Left colon (tissue), 1 donor: ENCODE data around the genes PGR, TMEM123, MMP8 and MMP10.

- PRO-cap: no peak
Measured at GRCh38 chr11:96246536-96246864, 96.5 kb downstream of the MAML2 start.

DNA sequence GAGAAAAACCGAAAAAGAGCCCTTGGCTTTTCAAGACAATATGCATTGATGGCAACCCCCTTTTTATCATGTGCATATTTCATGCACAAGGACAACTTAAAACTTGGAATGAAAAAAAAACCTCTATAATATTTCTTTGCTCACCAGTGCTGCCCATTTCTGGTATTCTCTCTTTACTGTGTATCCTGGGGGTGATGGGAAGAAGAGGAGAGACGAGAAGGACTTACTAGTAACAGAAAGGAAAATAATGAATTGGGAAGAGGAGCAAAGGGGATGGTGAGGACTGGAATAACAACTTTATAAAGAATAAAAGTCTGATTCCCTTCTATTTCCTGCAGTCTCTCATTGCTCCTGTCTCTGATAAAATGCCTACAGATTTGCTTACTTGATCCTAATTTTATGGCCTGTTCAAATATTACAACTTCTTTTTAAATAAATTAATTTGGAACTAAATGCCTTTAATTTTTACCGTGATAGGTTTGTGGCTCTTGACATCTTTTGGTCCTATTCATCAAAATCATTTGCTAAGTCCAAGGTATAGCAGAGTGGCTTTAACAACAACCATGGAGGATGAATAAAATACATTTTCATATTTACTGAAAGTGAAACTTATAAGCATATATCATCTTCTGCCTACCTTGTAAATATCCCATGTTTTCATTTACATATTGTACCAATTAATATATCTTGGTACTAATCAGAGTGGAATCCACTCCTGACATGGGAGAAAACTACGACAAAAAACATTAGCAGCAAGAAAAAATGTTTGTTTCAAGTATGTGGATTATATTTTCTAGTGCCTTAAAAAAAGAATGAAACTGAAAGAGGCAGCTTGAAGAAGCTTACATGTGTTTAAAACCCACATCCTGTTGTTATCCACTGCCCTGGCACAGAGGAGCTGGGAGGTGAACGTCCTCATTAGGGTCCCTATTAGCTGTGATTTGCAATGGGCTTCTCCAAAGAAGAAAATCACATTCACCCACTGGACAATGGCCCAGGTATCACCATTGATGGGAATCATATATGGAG is 85.1 kb downstream of the MAML2 start:
- PRO-cap: no peak

- PRO-cap: no peak
Measured at GRCh38 chr11:96302392-96302930, 40.5 kb downstream of the MAML2 start.

GRCh38 chr11:96411267-96411876 is 21.6 kb downstream of the JRKL start:
- PRO-cap: no peak

DNA sequence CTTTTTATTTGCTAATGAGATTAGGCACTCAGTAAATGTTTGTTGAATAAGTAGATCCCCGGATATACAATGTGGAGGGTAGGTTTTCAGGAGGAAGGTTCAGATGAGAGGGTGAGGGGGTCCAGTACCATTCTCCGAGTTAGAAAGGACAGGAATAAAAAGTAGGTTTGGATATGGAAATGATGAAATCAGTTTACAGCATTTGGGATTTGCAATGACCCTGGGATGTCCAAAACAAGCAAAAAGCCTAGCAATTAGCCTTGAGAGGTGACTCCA is 101.5 kb upstream of the ARHGAP42 start:
- PRO-cap: no peak

DNA sequence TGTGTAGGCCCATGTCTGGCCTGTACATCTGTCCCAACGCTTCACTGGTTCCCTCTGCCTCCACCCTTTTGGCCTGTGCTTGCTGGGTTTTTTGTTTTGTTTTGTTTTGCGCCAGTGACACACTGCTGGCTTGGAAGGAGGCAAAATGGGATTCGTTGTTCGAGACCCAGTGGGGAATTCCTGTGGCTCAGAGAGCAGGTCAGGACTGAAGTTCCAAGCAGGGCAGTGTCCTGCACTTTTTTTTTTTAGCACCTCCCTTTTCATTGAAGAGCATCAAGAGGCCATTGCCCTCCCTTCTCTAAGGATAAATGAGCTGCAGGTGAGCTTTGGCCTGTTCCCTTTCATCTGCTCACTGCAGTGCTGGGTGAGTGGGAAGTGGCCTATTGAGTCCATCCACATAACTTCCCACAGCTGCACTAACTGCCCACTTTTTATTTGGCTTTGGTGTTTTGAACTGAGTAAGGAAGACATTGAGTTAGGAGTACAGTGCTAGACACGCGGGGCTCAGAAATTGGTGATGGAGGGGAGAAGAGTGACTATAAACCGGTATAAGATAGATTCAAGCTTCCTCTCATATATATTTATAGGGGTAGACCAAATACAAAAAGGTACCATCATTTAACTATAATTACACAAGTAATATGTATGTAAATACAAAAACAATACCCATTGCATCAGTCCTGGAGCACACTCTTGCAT is 87.8 kb downstream of the ARHGAP42 start:
- PRO-cap: unidirectional peak, minus-strand start at position 207 of the sequence

DNA sequence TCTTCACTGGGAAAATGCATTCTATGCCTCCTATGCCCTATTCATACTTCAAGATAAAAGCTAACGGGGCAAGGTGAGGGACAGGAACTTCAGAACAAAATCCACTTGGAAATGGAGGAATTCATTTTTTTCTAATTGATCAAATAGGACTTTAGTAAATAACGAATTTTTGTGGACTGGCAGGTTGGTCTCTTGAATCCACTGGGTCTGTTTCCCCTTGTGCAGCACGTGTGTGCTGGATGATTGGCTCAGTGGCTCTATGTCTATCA is 144.7 kb downstream of the ARHGAP42 start:
- PRO-cap: no peak

DNA sequence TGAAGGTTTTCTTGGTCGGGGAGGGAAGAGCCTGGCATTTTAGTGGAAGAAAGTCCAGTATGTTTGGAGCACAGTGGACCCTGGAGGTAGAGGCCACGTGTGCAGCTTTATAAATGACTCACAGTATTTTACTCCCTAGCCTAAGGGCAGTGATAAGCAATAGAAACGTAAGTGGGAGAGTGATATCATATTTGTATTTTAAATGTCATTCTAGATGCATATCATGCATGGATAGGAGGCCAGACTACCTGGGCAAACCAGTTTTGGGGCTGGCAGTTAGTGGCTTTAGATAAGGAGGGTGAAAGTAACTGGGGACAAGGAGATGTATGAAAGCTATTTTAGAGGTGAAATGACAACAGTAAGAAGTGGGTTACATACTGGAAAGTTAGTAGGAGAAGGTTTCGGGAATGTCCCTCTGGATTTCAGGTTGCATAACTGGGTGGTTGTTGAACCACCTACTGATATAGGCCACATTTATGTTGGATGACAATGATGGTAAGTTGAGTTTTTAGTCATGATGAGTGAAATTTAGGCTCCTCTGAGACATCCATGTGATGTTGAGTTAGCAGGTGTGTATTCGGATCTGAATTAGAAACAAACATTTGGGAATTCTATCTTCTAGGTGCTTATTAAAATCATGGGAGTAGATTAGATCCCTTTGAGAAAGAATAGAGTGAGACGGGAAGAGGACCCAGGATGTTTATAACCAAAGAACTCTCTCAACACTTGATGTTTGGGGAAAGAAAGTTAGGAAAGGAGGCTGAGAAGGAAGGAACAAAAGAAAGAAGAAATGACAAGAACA is 174.4 kb downstream of the ARHGAP42 start:
- PRO-cap: no peak

DNA sequence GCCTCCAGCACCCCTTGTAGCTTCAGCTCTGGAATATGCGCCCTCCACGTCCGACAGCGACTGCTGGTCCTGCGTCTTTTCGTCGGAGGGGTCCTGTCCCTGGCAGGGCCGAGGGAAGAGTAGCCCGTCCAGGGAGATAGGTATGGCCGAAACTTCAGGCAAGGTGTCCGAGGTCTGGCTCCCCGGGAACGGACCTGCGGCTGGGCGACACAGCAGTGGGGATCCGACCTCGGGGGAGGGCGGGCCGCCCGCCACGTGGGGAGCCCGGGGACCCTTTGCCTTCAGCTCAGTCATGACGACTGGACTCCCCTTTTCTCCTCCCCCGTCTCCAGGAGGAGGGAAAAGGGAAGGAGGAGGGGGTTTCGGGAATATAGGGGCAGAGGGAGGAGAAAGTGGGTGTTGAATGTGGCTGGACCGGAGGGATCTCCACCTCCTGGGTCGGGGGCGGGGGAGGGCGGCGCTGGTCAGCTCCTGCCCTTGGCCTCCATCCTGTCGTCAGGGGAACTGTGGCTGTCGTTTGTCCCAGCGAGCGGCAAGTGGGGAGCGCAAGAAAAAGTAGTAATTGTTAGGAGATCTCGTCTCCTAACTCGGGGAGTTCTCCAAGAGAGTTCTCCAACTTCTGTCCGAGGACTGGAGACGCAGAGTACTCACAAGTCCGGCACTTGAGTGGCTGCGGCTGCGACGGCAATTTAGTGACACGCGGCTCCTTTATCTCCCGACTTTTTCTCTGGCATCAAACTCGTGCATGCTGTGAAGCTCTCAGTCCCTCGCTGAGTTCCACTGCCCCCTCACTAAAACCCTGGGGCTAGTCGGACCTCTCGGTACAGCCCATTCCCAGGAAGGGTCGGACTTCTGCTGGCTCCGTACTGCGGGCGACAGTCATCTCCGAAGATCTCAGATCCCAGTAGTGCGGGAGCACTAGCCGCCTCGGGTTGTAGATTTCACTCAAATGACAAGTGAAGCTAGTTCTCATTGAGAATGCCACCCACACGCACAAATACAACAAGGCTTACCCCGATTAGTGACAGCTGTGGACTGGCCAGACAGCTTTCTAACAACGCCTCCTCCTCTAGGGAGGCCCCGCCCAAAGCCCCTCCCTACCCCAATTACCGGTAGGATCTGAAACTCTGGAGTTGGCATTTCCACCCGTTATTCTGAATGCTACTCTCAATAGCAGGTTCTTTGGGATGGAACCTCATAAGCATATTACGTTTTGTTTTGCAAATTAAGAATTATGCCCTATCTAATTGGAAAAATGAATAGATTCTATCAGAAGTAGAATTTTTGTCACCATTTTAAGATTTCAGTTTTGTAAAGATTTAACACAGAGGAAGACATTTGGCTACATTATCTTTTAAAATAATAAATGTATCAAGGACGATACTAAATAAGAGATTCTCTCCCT is at the start of gene PGR:
Gene PGR (minus strand): TSS at position 1,037 of the 1,405 bp plus-strand sequence.
- PRO-cap: no peak

- PRO-cap: no peak
Measured at GRCh38 chr11:102221565-102222242, 95.6 kb upstream of the BIRC3 start.

DNA sequence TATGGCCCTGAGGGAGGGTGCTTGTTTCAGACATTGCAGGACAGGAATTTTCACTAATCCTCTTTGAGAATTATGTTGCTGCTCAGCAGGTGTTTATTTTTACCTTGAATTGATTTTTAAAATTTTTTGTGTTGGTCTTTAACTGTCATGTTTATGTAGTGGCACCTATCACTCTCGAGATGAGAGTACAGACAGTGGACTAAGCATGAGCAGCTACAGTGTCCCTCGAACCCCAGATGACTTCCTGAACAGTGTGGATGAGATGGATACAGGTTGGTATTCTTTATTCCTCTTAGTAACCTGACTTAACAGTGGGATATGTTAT is 90.0 kb upstream of the BIRC3 start:
- PRO-cap: no peak

DNA sequence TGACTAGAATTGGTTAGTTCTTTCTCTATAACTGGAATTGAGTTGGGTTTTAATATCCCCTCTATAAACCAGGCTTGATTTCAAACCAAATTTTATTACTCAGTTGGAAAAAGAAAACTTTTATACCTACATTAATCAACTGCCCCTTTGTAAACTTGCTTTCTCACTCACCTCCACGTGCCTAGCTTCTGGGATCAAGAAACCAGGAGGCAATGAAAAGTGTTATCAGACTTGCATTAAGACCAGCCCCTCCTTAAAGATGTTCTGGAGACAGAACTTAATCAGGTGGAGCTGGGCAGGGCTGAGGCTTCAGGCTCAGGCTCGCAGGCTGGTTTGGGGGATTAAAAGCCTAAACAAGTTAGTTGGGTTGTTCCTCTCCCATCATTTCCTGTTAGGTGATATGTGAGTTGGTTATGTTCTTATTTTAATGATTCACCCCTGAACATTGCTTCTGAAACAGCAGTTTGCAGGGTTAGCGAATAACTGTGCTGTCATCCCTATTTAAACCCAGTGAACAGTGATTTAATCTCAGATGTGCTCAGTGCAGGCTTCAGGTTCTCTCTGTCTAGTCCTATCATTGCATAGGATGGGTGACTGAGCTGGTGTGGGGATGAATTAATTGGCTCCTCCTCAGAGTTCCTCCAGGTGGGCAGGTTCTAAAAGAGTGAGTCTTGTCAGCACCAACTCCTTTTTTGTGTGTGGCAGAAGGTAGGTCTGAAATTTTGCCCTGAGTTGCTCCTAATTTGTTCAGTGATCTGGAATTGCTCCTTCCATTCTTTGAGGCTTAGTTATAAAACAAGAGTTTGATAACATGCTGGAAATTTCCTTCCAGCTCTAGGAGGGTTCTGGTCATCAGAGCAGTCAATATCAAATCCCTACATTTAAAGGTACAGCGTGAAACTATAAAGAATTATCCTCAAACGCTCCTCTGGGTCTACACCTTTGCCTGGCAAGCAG is 47.3 kb upstream of the BIRC3 start:
- PRO-cap: no peak

DNA sequence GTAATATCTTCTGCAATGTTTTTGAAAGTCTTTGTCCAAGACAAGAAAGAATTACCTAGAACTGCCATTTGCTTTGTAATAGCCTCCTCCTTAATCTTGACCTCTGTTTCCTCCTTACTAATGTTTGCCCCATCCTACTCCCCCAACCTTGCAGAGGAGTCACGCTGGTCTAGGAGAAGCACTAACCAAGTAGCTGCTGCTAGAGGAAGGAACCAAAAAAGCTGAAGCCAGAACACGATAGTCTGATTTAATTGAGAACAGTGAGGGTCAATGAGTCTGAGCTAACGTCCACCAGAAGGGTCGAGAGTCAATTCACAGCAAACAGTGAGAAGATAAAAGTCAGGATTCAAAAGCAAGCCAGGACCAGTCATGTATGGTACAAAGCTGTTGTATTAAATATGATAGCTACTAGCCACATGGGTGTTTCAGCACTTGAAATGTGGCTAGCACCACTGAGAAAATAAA is 10.0 kb upstream of the BIRC3 start:
- PRO-cap: no peak

GRCh38 chr11:102411181-102411497 is 41.4 kb downstream of the TMEM123 start:
- PRO-cap: no peak

GRCh38 chr11:102451588-102452468 is 737 bp downstream of the TMEM123 start:
- PRO-cap: bidirectional peak, plus-strand start at chr11:102451809, minus-strand start at chr11:102451864; bidirectional peak, plus-strand start at chr11:102452263, minus-strand start at chr11:102452109

GRCh38 chr11:102452469-102453249 is at the start of gene TMEM123:
TMEM123 (minus strand) TSS chr11:102452765.
- PRO-cap: bidirectional peak, plus-strand start at chr11:102452625, minus-strand start at chr11:102452640; bidirectional peak, plus-strand start at chr11:102452899, minus-strand start at chr11:102452725; bidirectional peak, plus-strand start at chr11:102453092, minus-strand start at chr11:102453044

- PRO-cap: no peak
Measured at GRCh38 chr11:102476757-102477206, 24.2 kb upstream of the TMEM123 start.

GRCh38 chr11:102724619-102725112 is at the start of gene MMP8:
MMP8 (minus strand) TSS chr11:102724954.
- PRO-cap: no peak

DNA sequence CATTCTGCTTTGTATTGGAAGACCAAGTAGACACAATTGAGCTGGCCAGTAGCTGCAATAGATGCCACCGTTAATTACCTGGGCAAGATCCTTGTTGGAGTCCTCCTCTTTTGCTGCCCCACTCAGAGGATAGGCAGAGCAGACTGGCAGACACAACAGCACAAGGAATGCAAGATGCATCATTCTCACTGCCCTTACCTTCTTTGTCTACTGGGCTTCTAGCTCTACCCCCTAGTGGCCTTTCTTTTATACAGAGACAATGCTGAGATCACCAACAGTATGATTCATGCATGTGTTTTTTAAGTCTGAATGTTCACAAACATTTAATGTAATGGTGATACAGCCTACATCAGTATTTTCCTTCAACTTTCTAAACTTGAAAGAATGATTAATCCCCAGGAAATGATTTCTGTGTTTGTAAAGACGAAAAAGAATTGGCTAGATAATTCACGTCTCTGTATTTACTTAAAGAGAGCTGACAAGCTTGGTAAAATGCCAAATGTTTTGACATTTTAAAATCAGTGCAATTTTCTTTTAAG is at the start of gene MMP10:
Gene MMP10 (minus strand): TSS at position 220 of the 539 bp plus-strand sequence.
- PRO-cap: no peak

- PRO-cap: no peak
Measured at GRCh38 chr11:103056203-103056728, 35.7 kb downstream of the DCUN1D5 start.